OCI-LY7 (cell line): ENCODE data around the gene NUB1.

DNA sequence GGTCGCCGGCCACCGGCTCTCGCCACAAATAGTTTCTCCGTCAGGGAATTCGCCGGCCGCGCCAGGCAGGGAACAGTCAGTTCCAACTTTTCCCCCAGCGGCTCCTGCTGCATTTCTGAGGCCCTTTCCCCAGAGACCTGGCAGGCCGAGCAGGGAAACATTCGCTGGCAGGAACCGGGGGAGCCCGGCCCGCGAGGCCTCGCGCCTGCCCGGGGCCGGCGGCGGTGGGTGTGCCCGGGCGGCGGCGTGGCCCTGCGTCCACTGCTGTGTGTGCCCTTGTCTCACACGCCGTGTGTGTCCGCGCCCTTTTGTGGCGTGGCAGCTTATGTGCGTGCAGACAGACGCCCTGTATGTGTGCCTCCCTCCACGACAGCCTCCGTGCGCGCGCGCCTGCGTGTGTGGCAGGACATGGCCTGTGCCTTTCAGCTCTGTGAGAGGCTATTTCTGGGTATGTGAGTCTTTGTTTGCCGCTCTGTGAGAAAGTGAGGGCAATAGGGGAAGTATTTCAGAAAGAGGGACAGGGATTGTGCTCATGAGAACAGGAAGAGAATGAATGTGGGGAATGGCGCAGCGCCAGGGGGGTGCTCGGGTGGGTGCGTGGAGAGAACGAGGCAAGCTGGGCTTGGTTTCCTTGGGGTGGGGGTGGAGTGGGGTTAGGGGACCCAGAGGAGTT, 657 bp upstream of the SMARCD3 start:
- PRO-cap, result no peak
- RAMPAGE, long total RNA, result no peak

- PRO-cap, result no peak
- RAMPAGE, long total RNA, result no peak
Observed at GRCh38 chr7:151252914-151253239, 4.4 kb upstream of the SMARCD3 start.

- PRO-cap, result bidirectional peak, plus-strand start at chr7:151341812, minus-strand start at chr7:151341580
- RAMPAGE, long total RNA, result start-site peak on the plus strand at chr7:151341774-151341829, 295 and 59 reads in 2 replicates
Observed at GRCh38 chr7:151341324-151342336, at the start of gene NUB1. Gene NUB1 (plus strand): TSS chr7:151341812.

DNA sequence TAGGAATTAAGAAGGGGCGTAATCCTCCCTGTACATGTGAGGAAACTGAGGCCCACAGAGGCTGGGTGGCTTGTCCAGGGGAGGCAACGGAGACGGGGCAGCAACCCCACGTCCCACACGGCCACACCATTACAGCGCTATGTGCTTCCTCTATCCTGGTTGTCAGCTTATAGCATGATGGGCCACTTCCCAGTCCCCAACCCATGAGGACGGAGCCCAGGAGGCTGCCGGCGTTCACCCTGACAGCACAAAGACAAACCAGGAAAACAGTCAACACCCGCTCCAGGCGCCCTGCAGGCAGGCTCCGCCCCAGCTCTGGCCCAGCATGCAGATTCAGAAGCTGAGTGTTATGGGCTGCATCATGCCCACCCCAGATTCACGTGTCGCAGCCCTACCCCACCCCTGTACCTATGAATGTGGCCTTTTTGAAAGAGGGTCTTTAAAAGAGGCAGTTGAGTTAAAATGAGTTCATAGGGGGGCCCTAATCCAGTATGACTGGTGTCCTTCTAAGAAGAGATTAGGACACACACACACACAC, 14.8 kb downstream of the WDR86 start:
- PRO-cap, result no peak
- RAMPAGE, long total RNA, result no peak

GRCh38 chr7:151460408-151461068, 20.6 kb upstream of the CRYGN start:
- PRO-cap, result no peak
- RAMPAGE, long total RNA, result no peak

- PRO-cap, result no peak
- RAMPAGE, long total RNA, result no peak
Observed at GRCh38 chr7:151631459-151632053, 111.9 kb upstream of the RHEB start.

DNA sequence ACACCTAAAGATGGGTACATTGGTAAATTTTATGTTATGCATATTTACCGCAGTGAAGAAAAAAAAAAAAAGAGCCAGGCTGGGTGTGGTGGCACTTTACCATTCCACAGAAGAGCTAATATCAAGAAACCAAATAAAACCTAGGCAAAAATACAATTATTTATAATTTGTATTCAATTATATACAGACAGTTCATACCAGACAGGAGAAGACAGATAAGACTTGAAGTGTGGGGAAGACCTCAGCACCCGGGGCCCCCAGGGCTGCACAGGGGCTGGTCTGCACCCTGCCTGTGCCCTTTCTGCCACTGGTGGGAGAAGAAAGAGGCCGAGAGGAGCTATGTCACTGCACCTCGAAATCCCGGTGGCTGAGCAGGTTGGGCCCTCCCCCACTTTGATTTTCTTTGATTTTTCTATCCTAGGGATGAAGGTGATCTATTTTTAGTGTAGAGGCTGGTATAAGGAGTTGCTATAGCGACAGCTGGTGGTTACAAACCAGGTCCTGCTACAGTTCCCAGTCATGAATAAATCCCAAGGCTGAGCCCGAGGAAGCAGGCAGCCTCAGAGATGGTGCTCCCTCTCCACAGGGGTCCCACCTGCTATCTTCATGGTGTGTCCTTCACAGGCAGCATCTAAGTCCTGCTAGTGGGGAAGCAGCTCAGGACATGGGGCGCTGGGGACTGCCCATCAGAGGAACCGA, 151.3 kb downstream of the PRKAG2 start:
- PRO-cap, result no peak
- RAMPAGE, long total RNA, result no peak

DNA sequence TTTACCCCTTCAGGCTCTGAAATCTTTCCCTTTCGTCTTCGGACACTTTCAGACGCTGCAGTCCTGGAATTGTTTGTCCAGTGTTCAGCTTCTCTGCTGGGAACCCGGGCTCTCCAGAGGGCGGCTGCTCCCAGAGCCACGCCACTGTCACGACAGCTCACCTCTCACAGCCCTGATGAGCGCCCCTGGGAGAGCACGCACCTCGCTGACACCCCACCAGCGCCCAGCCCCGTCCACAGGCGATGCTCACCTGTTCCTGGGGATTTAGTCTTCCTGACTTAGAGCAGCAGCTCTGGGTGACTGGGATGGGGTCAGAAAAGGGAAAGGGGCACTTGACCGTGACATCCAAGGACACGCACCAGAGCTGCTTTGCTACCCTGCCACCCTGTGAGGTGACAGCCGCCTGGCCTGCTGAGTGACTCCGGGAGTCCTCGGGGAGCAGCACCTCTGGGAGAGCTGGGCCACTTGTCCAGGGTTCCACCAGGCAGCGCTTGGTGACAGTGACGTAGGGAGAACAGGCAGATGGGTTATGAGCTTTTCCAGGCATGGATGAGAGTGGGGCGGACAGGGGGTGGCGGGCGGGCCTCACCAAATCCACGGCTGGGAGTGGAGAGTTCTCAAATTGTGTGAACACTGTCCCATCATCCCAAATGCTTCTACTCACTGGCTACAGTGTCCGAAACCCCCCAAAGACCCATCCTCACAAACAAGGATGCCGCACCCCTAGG, 148.2 kb downstream of the PRKAG2 start:
- PRO-cap, result no peak
- RAMPAGE, long total RNA, result no peak

DNA sequence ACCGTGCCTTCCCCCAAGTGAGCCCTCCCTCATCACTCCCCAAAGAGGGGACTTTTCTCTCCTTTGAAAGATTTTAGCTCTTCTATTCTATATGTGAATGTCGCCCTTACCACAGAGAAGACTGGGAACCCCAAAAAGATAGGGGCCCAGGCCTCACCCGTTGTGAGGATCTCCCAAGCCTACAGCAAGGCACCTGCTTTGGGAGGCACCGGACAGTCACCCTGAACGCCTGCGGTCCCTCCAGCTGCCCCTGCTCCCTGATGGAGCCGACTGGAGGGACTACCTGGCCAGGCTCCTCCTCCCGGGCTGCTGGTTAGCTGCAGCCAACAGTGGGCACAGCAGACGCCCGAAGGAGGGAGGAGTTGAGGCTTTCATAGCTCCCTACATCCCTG, 137.0 kb downstream of the PRKAG2 start:
- PRO-cap, result no peak
- RAMPAGE, long total RNA, result no peak

DNA sequence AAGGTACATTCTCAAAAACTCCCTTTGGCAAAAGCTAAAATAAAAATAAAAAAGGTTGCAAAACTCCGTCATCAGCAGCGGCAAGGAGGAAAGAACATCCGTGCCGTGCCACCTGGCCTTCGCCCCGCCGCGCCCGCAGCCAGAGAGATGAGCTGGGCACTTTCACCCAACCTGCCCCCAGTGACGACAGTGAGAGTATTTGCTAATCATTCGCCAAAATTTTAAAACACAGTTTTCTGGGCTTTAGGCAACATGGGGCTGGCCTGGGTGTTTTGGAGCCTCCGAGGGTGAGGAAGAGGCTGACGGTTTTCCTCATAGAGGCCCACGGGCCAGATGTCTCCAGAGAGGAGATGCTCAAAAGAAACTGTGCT, 128.2 kb downstream of the PRKAG2 start:
- PRO-cap, result no peak
- RAMPAGE, long total RNA, result no peak

DNA sequence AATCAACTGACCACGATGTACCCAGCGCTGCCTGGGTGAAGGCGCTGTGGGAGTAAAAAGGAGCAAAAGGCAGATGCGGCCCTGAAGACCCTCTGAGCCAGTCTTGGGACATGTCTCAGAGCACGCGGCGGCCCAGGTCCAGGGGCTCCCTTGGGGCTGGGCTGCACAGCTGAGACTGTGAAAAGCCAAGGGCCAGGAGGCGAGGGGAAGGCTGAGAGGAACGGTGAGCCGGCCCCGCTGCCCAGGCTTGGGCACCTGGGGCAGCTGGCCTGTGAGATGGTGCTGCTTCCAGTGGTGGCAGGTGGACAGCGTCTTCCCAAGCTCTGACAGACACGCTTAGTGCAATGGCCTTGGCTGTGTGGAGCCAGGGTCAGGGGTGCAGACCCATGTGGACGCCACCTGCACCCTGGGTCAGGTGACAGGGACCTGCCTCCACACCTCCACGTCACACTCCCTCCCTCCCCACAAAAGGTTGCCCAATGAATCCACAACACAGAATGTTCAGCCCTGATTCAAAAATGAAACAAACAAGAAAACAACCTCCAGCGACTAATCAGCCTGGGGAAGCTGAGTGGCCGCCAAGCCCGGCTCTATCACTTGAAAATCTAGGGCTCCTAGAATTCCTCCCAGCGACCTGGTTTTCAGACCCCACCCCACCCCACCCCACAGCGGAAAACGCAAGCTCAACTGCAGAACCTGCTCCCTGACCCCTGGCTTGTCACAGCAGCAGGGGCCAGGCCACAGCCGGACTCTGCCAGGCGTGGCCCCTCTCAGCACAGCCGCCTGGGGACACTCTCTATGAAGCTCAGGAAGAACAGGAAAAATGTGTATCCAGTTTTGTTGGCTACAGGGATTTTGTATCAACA, 54.3 kb downstream of the PRKAG2 start:
- PRO-cap, result no peak
- RAMPAGE, long total RNA, result no peak

GRCh38 chr7:151864872-151865620, 11.9 kb downstream of the PRKAG2 start:
- PRO-cap, result no peak
- RAMPAGE, long total RNA, result no peak

DNA sequence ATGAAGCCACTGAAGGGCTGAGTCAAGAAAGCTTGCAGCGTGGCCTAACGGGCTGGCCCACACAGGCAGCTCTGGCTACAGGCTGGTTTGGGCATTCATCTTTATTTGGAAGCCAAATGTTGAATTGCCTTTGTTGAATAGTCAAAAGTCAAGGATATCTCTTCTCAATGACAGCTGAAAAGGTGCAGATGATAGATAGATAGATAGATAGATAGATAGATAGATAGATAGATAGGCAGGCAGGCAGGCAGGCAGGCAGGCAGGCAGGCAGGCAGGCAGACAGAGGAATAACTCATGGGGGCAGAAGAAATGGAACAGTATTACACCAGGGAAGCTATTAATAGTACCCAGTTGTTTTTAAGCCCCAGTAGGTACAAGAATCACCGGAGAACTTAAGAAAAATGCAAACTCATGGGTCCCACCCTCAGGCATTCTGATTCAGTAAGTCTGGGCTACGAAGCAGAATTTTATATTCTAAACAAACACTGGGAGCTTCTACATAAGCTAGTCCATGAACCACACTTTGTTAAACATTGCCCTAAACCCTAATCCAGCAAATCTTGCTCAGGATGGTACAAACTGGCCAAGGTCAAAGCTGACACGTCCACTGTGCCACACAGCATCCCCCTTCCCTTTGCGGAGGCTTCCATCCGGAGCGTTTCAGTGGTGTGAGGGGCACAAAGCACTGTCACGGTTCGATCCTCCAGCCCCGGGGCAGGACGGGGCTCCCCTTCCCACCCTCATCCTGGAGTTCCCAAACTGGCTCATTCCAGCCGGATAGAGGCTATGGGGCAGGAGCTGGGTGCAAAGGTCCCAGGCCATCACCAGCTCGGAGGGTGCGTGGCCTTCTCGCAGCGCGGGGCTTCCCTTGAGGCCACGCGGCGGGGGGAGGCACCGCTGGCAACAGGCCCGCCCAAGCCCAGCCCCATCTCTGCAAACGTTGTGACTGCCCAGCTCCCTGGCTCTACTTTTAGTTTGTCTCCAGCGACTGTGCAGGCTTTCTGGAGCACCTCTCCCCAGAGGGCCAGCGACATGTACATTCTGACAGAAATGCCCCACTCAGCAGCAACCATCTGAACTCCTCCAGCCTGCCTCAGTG, 6.6 kb downstream of the PRKAG2 start:
- PRO-cap, result no peak
- RAMPAGE, long total RNA, result no peak

DNA sequence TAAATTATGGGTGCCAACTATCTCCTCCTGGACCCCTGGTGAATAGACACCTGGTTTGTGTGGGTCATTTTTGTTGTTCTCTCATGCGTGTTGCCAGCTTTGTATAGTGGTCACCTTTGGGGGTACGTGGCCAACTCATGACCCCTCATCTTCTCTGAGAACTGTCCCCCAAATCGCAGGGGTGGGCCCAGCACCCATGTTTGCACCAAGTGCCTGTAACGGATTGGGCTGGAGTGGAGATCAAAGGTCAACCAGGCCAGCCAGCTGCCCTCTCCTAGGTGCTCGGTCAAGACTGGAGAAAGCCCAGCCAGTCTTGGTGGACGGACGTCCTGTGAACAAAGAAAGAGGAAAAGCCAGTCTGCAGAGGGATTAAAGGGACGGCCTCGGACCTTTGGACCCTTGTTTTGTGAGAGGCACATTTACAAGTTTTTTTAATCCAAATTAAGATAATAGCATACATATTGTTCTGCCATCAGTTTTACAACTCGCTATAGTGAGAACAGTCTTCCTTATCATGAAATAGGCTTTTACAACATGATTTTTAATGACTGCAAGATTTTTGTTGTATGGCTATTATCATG, 31.8 kb upstream of the GALNTL5 start:
- PRO-cap, result no peak
- RAMPAGE, long total RNA, result no peak

DNA sequence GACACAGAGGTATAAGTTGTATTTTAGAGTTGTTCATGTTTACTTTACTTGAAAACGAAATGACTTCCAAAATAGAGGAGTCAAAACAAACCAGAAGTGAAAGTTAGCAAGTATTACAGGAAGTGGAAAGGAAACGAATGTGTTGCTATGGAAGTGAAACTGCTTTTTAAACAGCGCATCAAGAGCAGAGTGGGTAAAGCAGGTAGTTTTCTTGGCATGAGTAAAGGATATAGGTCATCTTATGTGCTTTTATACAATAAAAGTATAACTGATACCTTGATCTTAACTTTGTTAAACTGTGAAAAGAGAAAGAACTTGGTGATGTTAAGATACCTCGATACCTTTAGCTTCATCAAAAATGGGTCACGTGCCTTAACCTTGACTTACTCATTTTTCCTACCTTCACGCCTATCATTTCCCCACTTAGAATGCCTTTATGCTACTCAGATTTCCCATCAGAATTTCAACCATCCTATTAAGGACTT, 19.9 kb upstream of the GALNTL5 start:
- PRO-cap, result no peak
- RAMPAGE, long total RNA, result no peak

- PRO-cap, result no peak
- RAMPAGE, long total RNA, result no peak
Observed at GRCh38 chr7:152005832-152006184, 19.7 kb upstream of the GALNT11 start.

DNA sequence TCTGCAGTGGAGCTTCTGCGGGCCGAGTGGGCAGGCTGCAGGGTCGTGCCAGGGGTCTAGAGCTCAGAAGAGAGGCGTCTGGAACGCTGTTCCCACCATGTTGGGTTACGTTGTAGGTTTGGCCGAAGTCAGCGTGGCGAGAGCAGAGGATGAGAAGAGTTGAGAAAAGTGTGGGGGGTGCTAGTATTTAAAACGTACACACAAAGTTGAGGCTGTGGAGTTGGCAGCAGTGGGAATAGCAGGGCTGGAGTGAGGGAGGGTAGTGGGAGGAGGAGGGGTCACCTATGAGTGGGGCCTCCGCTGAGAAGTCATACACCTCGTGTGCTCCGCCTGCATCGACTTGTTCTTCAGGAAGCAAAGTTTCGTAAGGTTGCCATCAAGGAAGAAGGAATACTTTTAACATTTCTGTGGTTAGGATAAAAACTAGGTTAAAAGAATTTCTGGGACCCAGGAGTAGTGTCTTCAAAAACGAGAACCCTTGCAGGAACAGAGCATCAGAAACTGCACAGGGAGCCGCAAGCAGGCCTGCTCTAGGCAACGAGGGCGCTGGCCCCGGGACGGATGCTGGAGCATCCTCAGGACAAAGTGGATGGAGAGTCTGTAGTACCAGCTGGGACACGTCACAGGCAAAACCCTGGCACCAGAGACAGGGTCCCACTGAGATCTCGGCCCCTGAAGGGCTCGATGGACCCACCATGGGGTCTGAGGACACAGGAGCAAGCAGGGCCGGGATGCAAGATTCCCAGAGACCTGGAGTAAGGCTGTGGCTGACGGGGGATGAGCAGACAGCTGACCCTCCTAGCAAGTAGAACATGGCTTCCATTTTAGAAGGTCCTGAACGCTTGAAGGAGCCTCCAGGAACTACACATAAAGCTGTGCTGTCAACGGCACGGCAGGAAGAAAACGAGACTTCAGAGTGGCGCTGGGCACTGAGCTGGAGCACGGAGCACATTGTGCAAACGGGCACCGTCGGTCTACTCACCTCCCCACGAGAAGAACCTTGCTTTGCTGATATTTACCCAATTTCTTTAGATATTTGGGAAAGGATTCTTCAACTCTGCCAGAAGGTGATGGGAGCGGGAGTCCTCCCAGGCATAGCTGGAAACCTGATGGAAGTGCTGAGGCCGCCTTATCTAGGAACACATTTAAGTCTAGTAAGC, 106.5 kb downstream of the GALNT11 start:
- PRO-cap, result no peak
- RAMPAGE, long total RNA, result no peak

GRCh38 chr7:152393911-152394849, 41.6 kb downstream of the KMT2C start:
- PRO-cap, result no peak
- RAMPAGE, long total RNA, result no peak

DNA sequence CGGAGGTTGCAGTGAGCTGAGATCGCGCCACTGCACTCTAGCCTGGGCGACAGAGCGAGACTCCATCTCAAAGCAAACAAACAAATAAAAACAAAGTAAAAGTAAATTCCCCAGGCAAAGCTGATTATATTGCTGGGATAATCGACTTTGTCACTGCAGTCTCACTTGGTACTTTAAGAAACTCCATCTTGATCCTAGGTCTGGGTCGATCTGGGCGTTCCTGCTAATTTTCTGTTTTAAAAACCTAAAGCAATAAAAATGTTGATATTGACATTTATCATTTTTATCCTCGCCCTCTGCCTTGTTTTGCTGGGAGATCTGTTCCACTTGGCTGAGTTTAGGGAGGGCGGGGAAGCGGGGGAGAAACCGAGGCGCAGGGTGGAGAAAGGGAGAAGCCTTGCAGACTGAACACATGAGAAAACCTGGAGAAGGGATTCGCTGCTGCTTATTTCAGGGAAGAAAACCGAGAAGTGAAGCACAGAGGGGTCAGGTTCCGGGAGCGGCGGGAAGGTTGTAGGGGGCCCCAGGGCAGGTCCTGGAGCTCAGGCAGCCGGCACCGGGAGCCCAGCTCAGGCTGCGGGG, 27.2 kb upstream of the KMT2C start:
- PRO-cap, result no peak
- RAMPAGE, long total RNA, result no peak

- PRO-cap, result no peak
- RAMPAGE, long total RNA, result no peak
Observed at GRCh38 chr7:152925895-152926450, 166.4 kb downstream of the ACTR3B start.